Psoas muscle (tissue), 2 donors: ENCODE measurements around the gene SEPHS1.

- PRO-cap, 2 experiments, result no peak in any of the 2 experiments
These were observed 2.4 kb downstream of the ECHDC3 start for GRCh38 chr10:11744507-11744956.

GRCh38 chr10:11901404-11902113, 78.4 kb downstream of the PROSER2 start:
- PRO-cap, 2 experiments, result no peak in any of the 2 experiments

DNA sequence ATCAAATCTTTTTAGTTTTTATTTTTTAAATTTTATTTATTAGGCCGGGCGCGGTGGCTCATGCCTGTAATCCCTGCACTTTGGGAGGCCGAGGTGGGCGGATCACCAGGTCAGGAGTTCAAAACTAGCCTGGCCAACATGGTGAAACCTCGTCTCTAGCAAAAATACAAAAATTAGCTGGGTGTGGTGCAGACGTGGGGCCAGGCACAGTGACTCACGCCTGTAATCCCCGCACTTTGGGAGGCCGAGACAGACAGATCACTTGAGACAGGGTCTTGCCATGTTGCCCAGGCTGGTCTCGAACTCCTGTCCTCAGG, 2.7 kb downstream of the DHTKD1 start:
- PRO-cap, 2 experiments, result no peak in any of the 2 experiments

GRCh38 chr10:12195114-12195359, 654 bp downstream of the NUDT5 start:
- PRO-cap, 2 experiments, result no peak in any of the 2 experiments

DNA sequence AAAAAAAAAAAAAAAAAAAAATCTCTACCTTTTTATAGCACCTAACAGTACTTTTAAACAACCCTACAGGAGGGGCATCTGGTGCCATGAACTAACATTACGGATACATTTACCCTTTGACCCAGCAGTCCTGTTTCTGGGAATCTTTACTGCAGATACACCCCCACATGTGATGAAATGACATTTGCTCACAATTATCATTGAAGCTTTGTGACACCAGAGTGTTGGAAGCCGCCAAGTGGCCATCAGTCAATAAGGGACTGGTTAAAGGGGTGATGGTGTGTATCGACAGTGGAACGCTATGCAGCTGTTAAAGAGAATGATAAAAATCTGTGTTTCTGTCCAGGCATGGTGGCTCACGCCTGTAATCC, 107.4 kb downstream of the CAMK1D start:
- PRO-cap, 2 experiments, result no peak in any of the 2 experiments

DNA sequence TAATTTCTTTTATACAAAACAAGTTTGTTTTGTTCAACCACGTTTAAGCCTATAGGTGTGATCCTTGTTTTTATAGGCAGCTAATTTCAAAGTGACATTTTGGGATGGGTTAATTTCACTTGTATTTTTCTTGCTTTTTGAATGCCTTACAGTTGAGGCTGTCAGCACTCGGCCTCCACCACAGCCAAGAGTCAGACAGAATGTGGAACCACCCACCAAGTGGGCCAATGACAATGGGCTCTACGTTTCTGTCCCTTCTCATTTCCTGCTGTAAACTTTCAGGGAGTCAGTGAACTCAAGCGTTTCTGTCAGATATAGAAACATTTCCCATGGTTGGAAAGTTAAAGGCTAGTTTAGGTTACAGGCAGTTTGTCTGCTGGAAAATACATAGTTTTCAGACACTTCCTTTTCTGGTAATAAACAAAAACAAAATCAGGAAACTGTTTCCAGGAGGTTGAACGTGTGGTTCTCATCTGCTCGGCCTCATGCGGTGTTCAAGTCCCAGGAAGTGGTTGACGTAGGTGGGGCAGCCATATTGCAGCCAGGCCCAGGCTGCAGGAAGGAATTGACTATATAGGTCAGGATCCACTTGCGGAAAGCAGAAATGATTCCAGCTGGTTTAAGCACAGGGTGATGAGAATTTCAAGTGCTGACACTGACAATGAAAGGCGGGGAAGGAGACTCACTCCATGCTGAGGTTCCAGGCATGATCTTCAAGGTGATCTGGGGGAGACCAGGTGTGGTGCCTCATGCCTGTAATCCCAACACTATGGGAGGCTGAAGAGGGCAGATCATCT, 245.2 kb downstream of the CAMK1D start:
- PRO-cap, 2 experiments, result no peak in any of the 2 experiments

DNA sequence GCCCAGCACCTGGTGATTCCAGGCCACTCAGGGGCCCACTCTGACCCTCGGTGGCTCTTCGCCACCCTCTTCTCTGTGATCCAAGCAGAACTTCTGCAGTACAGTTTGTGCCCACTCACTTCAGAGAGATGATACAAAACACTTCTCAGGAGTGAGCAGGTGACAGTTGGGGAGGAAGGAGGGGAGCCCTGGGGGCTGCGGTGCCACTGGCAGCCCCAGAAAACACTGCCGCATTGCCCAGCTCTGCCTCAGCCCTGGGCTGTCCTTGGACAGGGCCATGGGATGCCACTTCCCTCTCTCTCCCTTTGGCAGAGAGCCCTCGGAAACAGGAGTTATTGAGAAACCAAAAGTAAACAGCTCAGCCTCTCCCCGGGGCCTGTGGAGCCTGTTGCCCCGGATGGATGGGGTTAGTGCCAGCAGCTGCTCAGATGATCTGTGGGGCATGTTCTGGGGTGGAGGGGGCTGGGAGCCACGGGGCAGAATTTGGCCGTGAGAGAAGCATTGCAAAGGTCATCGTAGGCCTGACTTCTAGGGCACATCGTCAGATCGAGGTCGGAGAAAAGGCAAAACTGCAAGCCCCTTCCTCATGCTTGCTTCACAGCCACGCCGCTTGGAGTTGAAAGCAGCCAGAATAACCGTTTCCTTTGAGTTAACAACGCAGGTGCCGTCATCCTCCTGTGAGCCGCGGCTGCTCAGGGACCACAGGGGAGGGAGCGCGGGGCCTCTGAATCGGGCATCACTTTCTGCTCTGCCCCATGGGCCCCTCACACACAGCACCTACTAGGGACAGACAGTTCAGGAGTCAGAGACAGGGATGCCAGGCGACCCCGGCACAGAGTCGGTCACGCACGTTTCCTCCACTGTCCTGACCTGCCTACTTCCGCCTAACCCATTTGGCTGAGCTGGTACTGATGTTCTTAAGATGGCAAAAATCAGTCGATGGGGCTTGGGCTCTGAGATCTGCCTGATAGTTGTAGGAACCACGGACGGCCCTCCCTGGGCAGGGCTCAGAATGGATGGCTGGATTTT, 256.5 kb downstream of the CAMK1D start:
- PRO-cap, 2 experiments, result no peak in any of the 2 experiments

DNA sequence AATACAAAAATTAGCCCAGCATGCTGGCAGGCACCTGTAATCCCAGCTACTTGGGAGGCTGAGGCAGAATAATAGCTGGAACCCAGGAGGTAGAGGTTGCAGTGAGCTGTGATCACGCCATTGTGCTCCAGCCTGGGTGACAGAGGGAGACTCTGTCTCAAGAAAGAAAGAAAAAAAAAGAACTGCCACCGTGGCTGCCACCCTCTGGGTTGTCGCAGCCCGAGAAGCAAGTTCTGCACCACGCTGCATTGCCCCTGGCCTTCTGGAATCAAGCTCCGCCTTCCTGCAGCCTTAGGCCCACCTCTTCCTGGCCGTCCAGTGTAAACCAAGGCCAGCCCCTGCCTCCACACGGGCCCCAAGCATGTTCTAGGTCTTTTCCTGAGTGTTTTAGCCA, 189.1 kb downstream of the CCDC3 start:
- PRO-cap, 2 experiments, result no peak in any of the 2 experiments

DNA sequence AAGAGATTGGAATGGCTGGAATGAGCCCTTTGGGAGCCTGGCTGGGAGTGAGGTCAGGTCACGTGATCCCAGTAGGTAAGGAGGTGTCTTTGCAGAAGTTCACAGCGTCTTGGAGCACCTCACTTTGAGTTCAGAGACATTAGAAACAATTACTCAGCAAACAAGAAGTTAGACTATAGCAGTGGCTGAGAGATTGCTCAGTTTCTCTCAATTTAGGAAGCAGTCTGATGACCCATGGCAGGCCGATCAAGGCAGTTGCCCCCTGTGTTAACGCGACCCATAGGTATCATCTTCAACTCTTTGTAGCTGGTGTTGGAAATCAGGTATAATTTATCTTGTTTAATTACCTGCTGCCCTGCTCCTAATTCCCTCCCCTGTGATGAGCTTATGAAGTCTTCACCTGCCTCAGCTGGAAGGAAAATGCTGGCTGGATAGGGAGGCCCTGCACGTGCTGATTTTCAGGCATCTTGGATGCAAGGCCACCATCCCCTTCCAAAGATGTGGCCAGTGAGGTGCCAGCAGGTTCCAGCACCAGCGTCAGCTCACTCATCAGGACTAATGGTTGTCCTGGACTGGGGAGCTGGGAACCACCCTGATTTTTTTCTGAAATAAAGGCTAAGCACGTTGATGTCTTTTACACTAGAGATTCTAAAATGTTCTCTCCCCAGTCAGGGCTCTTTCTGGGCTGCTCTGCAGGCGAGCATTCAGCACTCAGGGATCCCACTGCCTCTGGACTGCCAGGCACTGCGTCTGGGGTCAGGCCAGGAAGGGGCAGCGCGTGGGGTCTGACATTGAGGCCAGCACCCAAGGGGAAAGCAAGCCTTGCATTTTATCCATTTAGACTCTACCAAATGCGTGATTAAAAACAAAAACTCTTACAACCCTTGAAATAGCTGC, 103.8 kb downstream of the CCDC3 start:
- PRO-cap, 2 experiments, result no peak in any of the 2 experiments

GRCh38 chr10:13118206-13118745, 18.3 kb downstream of the OPTN start:
- PRO-cap, 2 experiments, result no peak in any of the 2 experiments

- PRO-cap, 2 experiments, result no peak in any of the 2 experiments
These were observed 27.6 kb downstream of the PHYH start for GRCh38 chr10:13272186-13272670.

DNA sequence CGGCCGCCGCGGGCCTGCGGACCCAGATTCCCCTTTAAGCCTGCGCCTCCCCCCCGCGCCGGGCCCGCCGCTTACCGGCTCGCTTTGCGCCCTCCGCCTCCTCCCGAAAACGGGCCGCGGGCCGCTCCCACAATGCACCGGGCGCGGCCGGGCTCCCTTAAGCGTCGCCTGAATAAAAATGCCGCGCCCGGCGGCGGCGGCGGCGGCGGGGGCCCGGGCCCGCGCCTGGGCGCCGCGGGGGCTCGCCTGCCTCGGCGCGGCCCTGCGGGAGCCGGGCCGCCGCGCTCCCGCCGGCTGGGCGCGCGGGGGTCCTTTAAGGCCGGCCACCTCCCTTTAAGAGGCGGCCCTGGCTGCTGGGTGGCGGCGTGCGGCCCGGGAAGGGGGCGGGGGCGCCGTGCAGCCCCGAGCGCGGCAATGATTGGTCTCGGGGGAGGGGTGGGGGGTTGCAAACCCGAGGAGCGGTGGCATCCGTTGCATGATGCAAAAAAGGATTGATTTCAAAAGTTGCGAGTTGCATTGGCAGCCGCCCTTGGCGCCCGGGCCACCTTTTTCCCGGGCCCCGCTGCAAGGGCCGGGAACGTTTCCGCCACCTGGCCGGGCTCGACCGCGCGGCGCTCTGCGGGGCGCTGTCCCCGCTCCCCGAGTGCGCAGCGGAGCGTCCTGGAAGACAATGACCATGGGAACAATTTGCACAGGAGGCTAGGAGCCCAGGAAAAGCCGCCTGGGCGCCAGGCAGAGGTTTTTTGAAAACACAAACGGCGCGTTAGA, at the start of gene SEPHS1:
SEPHS1 (minus strand) TSS at position 369 of the 768 bp plus-strand sequence.
- PRO-cap, 2 experiments, result peak in 2 of 2 experiments; most common plus-strand start position 160 of the sequence (in 2); most common minus-strand start position 105 of the sequence (in 2)

GRCh38 chr10:13473275-13473703, 55.5 kb downstream of the BEND7 start:
- PRO-cap, 2 experiments, result no peak in any of the 2 experiments

DNA sequence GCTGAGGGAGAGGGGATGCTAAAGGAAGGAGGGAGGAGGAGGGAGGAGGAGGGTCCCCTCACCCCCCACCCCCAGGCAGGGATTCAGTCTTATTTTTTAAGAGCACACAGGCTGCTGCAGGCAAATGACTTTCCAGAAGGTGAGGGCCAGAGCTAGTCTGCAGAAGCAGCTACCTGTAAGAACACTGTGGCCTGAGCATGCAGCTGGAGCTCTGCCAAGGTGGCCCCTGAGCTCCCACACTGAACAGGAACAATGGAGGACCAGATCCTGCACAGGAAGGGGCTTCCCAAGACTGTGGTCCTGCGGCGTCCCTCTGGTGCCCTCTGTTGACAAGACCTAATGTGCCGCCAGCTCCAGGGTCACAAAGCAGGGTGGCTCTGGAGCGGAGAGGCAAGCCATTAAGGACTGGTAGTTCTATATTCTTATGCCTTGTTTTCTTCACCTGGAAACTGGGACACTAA, 7.8 kb upstream of the BEND7 start:
- PRO-cap, 2 experiments, result no peak in any of the 2 experiments

GRCh38 chr10:13646069-13646931, 59.5 kb downstream of the PRPF18 start:
- PRO-cap, 2 experiments, result no peak in any of the 2 experiments

DNA sequence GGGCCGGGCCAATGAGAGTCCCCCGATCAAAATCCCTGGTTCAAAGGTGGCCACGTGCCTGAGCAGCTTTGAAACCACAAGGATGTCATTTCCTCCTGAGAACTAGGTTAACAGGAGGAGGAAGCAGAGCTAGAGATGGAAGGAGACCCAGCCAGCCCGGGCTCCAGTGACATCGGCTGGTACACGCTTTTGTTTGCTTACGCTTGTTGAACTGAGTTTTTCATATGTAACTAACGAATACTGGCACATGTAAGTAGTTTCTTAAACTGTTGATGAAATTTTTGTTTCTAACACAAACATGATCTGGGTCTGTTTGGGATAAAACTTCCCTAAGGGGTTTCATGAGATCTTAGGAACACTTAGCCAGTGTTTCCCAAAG, 61.7 kb downstream of the PRPF18 start:
- PRO-cap, 2 experiments, result no peak in any of the 2 experiments

- PRO-cap, 2 experiments, result no peak in any of the 2 experiments
These were observed 97.7 kb downstream of the PRPF18 start for GRCh38 chr10:13684293-13685019.

- PRO-cap, 2 experiments, result no peak in any of the 2 experiments
These were observed 234.2 kb downstream of the PRPF18 start for GRCh38 chr10:13820921-13821423.

DNA sequence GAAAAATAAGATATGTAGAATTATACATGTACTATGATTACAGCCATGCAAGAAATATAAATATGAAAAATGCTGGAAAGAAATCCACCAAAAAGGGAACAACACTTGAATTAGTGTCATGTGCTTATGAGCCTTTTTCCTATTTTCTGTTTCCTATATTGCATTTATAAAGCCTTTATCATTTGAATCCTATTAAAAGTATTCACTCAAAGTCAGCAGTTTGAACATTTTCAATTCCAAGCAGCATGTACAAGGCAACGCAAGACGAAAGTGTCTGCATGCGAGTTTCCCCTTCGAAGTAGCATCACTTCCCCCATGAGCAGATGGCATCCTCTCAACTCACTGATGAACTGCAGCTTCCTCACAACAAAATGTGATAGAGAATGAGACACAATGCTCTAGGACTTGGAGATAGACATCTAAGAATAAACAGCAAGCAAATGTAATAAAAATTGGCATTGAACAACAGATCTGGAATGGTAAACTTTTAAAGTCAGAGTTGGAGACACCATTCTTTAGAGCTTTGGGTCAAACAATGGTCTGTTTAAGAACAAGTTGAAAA, 270.7 kb downstream of the PRPF18 start:
- PRO-cap, 2 experiments, result no peak in any of the 2 experiments

GRCh38 chr10:13892228-13892576, 305.4 kb downstream of the PRPF18 start:
- PRO-cap, 2 experiments, result no peak in any of the 2 experiments